ENCODE measurements around a stretch of chr19.

- RRBS, result 3% methylated on average over 55 of the region's 61 CpGs
Measured at GRCh38 chr19:1592092-1592585, 526 bp downstream of the MBD3 start.

DNA sequence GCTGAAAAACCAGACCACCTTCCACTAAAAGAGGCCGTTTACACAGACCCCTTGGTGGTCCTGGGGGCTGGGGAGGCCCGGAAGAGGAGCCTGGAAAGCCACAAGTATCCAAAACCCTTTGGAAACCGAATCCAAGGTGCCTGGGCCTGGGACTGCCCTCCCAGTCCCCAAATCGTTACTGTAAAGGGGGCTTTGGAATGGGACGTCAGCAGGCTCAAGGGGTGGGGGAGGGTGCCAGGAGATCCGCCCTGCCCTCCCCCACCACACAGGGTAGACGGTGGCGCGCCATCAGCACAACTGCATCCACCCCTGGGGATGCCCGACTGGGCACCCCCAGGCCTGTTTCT, 2.7 kb downstream of the KLF16 start:
- RRBS, result 82% methylated on average over 1 of the region's 10 CpGs

- RRBS, result 100% methylated on average over 3 of the region's 16 CpGs
Measured at GRCh38 chr19:1883052-1883688, 2.1 kb downstream of the ABHD17A start.

DNA sequence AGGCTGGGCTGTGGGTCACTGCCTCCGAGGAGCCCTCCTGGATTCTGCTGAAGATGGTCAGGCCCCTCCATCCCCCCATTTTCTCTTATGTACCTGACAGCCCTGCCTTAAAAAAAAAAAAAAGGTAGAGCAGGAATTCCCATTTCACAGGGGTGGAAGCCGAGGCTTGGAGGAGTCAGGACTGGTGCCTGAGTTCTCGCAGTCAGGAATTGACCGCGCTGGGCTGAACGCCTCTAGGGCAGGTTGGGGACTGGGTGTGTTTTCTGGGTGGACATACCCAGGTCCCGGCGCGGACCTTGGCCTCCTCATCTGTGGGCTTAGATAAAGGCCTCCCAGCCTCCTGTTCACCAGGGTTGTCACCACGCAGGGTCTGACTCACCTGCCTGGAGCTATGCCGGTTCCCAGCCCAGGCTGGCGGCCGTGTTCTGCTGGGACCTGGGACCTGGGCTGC, 2.1 kb downstream of the ADAT3 start:
- RRBS, result 92% methylated on average over 5 of the region's 13 CpGs

- RRBS, result 15% methylated on average over 4 of the region's 31 CpGs
Measured at GRCh38 chr19:1929371-1930003, 11.5 kb upstream of the CSNK1G2 start.

- RRBS, result 100% methylated on average over 3 of the region's 20 CpGs
Measured at GRCh38 chr19:1976910-1977367, 36.0 kb downstream of the CSNK1G2 start.

DNA sequence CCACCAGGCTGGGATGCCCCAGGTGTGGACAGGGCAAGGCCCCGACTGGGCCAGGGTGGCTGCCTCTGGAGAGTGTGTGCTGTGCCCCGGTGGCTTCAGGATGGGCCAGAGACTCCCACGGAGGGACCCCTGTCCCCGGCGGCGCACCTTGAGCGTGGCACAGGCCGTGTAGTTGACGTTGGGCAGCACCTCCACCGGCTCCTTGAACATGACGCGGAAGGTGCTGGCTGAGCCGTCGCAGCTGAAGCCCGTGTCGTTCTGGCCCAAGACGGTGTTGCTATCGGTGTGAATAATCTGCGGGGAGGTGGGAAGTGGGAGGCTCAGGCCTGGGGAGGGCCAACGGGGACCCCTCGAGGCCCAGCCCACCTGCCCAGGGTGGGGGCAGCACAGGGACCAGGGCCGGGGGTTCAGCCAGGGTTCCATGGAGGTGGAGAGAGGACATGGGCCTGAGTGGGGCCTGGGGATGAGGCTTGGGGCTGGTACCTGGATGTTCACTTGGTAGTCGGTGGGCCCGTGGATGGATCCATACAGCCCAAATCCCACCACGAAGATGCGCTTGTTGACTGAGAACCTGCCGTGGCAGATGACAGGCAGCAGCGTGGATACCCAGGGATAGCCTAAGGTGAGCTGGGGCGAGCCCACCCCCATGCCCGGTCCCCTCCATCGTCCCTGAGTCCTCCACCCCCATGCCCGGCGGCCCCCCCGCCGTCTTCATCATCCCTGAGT, 28.7 kb downstream of the BTBD2 start:
- RRBS, result 93% methylated on average over 11 of the region's 35 CpGs

GRCh38 chr19:2039148-2039417, 12.0 kb downstream of the MKNK2 start:
- RRBS, result no CpG with 5 or more reads among the region's 9 CpGs

- RRBS, result 51% methylated on average over 4 of the region's 16 CpGs
Measured at GRCh38 chr19:2041049-2041667, 9.9 kb downstream of the MKNK2 start.

GRCh38 chr19:2070875-2071736, 20.1 kb upstream of the MKNK2 start:
- RRBS, result no CpG with 5 or more reads among the region's 20 CpGs

DNA sequence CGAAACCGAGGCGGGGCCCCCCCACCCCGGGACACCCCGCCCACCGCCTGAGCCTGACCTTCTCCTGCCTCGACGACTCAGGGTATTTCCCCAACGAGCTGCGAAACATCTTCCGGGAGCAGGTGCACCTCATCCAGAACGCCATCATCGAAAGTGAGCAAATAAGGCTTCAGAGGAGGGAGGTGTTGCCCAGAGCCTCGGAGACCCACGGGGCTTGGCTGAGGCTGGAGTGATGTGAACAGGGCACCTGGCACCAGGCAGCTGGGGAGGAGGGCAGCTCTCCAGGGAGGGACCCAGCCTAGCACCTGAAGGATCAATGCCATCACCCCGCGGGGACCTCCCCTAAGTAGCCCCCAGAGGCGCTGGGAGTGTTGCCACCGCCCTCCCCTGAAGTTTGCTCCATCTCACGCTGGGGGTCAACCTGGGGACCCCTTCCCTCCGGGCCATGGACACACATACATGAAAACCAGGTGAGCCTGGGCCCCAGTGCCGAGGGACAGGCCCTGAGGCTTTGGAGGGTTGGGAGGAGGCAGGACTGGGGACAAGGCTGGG, 704 bp downstream of the IZUMO4 start:
- RRBS, result 3% methylated on average over 9 of the region's 22 CpGs

DNA sequence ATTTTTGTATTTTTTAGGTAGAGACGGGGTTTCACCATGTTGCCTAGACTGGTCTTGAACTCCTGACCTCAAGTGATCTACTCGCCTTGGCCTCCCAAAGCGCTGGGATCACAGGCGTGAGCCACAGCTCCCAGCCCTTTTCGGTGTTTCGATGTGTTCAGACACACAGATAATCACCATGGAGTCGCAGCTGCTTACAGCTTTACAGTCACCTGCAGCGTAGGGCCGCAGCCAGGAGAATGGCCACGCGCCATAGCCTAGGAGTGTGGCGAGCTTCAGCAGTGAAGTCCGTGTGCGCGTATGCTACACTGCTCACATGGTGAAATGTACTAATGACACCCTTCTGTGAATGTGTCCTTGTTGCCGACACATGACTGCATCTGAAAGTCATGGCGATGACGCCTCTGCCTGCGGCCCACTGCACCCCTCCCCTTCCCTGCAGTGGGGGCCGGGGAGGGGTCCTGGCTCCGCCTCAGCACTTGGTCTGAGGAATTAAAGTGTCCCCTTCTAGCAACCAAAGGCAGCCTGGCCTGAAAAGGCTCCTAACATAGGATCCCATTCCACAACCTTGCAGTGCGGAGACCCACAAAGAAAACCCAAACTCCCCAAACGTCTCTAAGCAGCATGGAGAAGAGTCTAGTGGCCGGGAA, 23.6 kb downstream of the AP3D1 start:
- RRBS, result no CpG with 5 or more reads among the region's 24 CpGs

GRCh38 chr19:2132264-2133560, 18.7 kb downstream of the AP3D1 start:
- RRBS, result no CpG with 5 or more reads among the region's 37 CpGs

GRCh38 chr19:2176242-2177004, 12.7 kb downstream of the DOT1L start:
- RRBS, result no CpG with 5 or more reads among the region's 24 CpGs

- RRBS, result no CpG with 5 or more reads among the region's 38 CpGs
Measured at GRCh38 chr19:2196939-2197768, 33.4 kb downstream of the DOT1L start.

DNA sequence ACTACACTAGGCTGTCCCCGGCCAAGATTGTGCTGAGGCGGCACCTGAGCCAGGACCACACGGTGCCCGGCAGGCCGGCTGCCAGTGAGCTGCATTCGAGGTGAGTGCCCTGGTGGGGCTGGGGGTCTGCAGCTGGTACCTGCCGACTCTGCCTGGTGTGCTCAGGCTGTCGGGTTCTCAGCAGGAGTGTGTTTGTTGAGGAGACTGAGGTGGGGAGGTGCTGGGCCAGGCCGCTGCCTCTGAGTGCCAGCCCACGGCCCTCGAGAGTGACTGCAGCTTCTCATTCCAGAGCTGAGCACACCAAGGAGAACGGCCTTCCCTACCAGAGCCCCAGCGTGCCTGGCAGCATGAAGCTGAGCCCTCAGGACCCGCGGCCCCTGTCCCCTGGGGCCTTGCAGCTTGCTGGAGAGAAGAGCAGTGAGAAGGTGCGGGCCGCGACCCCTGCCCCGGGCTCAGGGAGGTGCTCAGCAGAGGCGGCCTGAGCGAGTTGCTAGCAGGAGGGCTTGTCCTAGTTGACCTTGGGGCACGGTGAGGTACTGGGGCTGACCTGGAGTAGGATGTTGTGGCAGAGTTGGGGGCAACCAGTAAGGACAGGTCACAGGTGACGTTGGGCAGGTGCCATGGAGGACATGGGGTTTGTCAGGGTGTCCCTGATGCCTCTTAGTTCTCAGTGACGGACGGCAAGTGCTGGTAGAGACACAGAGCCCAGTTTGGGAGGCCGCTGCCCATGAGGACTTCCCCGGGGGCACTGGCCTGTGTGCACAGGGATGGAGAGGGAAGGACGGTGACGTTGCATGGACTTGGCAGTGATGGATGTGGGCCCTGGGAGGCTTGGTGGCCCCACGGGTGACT, 19.2 kb downstream of the PLEKHJ1 start:
- RRBS, result 93% methylated on average over 4 of the region's 30 CpGs

- RRBS, result 92% methylated on average over 2 of the region's 15 CpGs
Measured at GRCh38 chr19:2233603-2234016, 2.5 kb downstream of the PLEKHJ1 start.

- RRBS, result under 1% methylated on average over 7 of the region's 25 CpGs
Measured at GRCh38 chr19:2236966-2237202, 260 bp downstream of the SF3A2 start.

DNA sequence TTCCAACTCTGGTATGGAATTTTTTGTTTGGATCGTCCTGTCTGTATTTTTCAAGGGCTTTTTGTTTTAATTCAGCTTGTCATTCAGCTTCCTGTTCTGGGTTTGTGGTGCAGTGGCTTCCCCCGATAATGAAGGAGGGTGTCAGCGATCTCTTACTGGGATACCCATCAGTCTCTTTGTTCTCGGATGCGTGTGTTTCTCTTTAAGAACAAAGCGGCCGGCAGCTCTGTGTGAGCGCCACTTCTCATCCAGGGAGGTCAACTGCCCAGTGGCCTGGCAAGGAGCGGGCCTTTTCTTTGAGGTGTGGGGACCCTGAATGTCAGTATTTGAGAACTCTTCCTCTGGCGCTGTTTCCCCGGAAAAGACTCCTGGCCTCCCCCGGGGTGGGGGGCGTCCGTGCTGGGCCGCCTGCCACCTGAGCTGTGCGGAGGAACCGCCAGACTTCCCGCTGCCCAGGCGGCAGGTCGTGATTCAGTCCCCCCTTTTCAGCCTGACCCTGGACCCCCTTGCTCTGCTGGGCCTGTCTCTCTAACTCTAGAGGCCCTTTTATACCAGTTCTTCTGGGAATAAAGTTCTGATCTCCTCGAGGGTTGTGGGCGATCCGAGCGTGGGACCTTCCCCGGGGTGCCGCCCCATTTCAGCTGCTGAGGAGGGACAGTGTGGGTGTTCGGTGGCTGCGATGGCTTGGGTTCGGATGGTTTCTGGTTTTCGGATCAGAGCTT, 3.3 kb downstream of the SF3A2 start:
- RRBS, result no CpG with 5 or more reads among the region's 30 CpGs

GRCh38 chr19:2255478-2256155, 600 bp downstream of the JSRP1 start:
- RRBS, result no CpG with 5 or more reads among the region's 14 CpGs

Measured in GM06990 (cell line).